LNCaP clone FGC (cell line): ENCODE measurements around a stretch of chr22.

DNA sequence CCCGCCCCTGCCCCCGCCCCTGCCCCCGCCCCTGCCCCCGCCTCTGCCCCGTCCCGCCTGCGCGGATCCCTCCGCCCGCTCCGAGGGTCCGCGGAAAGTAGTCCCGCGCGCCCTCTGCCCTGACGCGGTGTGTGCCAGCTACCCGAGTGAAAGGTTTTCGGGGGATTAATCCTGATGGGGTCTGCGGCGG, 224 bp upstream of the CLTCL1 start:
- RRBS, 2 experiments, result no CpG with 5 or more reads among the region's 22 CpGs

GRCh38 chr22:19403787-19404506, 27.6 kb downstream of the HIRA start:
- RRBS, 2 experiments, result no CpG with 5 or more reads among the region's 2 CpGs

- RRBS, 2 experiments, result no CpG with 5 or more reads among the region's 3 CpGs
Observed at GRCh38 chr22:19429376-19430005, 2.0 kb downstream of the HIRA start.

- RRBS, 2 experiments, result no CpG with 5 or more reads among the region's 13 CpGs
Observed at GRCh38 chr22:19430371-19430974, 1.1 kb downstream of the HIRA start.

- RRBS, 2 experiments, result under 1 to 2% methylated on average over 22 to 33 of the region's 52 CpGs
Observed at GRCh38 chr22:19430975-19431562, 464 bp downstream of the HIRA start.

DNA sequence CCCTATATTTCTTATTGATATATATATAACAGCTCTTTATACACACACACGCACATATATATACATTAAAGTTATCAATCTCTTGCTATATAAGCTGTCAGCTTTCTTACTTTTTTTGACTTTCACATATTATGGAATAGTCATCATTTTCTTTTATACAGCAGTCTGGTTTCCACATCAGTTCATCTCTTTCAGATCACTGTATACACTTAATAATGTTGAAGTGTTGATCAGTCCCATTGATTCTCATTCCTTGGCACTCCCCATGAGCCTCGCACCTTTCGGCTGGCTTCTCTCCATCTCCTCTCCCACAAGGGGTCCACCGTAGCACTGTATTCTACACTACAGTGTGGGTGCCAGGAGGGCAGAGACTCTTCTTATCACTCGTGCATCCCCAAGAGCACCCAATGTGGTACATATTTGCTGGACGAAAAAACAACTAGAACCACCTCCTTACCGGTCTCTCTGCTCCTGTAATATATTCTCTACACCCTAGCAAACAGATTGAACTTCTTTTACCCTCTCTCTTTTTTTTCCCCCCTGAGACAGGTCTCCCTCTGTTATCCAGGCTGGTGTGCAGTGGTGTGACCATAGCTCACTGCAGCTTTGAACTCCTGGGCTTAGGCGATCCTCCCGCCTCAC, 1.2 kb downstream of the C22orf39 start:
- RRBS, 2 experiments, result no CpG with 5 or more reads among the region's 9 CpGs

DNA sequence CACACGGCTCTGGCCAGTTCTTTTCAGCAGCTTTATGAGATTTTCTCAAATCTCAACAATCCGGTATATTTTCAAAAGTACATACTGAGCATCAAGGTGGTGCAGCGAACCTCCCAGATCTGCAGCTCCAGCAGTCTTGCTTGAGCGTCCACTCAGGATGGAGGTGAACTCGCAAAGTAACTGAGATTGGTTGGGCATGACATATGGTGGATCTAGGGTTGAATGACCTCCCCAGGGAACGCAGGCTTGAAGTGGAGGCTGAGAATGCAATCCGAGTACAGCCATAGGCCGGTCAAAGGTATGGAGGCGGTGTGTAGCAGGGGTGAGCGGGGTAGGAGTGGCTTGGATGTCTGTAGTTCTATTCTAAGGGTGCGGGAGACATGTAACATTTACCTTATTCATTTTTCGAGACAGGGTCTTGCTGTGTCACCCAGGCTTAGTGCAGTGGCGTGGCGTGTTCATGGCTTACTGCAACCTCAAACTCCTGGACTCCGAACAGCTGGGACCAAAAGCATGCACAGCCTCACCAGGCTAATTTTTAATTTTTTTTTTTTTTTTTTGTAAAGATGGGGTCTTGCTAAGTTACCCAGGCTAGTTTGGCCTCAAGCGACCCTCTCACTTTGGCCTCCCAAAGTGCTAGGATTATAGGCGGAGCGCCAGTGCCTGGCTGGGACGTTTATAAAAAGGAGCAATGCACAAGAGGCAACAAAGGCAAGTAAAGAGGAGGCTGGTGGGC, 685 bp upstream of the C22orf39 start:
- RRBS, 2 experiments, result 0% methylated on average over 1 of the region's 19 CpGs

DNA sequence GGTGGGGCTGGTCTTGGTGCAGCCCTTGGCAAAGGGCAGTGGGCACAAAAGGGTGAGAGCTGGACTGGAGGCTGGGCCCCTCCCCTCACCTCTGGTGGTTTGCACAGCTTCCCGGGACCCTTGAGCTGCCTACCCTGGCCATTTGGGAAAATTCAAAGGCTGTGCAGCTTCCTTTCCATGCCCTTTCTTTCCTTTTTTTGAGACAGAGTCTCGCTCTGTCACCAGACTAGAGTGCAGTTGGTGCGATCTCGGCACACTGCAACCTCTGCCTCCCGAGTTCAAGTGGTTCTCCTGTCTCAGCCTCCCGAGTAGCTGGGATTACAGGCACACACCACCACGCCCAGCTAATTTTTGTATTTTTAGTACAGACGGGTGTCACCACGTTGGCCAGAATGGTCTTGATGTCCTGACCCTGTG, 3.1 kb downstream of the CLDN5 start:
- RRBS, 2 experiments, result no CpG with 5 or more reads among the region's 9 CpGs

DNA sequence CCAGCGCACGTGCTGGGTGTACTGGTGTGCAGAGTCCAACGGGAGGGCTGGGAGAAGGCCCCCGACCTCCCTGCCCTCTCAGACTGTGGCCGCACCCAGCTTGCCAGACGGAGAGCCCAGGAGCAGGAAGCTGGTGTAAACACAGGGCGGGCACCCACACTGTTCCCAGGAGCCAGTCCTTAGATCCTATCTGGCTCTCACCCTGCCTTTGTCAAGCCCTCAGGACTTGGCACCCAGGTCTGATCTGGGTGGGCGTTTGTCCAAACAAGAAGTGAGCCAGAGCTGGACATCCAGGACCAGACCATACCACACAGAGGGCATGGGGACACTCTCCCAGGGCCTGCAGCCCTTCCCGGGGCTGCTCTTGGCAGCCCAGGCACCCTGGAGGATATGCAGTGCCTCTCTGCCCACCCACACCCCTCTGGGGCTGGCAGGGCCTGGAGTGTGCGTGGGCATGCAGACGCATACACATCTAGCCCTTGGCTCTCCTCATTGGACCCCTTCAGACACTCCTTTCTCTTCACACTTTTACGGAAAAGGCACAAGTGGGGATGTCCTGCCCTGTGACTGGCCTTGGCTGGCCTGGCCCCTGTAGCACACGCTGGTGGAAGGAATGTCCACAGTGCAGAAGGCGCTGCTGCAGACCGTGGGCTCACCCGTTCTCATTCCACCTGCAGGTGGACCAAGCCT, 20.0 kb upstream of the CLDN5 start:
- RRBS, 2 experiments, result no CpG with 5 or more reads among the region's 16 CpGs

GRCh38 chr22:19571833-19572183, 47.6 kb upstream of the CLDN5 start:
- RRBS, 2 experiments, result no CpG with 5 or more reads among the region's 2 CpGs

GRCh38 chr22:19663951-19664365, 50.3 kb upstream of the SEPTIN5 start:
- RRBS, 2 experiments, result no CpG with 5 or more reads among the region's 12 CpGs

DNA sequence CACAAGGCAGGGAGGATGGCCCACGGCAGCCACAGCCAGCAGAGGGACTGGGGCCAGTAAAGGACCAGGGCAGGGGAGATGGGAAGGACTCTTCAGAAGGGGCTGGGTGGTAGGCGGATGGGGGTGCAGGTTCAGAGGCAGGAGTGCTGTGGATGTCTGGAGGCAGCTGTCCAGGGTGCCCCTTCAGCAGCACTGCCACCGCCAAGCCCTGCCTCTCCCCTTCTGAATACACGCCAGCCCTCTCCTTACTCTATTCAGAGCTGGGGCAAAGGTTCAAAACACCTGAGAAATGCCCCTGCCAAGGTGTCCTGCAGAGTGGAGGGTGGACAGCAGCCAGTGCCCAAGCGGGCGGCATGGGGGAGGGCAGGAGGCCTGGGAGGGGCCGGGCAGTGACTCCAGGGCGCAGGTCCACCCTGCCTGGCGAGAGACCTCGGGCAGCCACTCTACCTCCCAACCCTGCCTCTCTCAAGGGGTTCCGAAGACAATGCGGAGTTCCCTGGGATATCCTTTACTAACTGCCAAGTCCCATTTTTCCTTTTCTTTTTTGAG, 31.9 kb downstream of the GNB1L start:
- RRBS, 2 experiments, result no CpG with 5 or more reads among the region's 12 CpGs

DNA sequence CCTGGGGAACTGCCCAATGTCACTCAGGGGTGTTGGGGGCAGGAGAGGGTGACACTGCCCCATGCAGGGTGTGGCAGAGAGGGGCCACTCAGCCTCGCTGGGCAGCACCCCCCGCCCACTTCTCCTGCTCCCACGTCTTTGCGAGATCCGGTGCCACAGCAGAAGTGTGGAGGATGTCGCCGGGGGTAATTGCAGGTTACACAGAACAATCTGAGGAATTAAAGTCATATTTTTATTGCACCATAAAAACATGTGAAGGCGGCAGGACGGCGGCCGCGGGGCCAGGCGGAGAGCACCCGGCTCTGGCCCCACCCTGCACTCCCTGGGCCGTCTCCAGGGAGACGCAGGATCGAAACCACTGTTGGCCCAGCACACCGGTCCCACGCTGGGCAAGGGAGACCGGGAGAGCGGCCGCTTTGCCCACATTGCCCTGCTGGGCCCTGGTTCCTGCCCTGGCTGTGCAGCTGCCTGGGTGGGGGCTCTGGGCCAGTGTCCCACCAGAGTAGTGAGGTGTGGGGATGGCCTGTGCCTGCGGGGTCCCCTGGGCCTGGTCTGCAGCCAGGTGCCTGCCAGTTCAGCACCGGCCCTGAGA, 18.8 kb upstream of the GNB1L start:
- RRBS, 2 experiments, result under 1 to 1% methylated on average over 11 of the region's 24 CpGs

DNA sequence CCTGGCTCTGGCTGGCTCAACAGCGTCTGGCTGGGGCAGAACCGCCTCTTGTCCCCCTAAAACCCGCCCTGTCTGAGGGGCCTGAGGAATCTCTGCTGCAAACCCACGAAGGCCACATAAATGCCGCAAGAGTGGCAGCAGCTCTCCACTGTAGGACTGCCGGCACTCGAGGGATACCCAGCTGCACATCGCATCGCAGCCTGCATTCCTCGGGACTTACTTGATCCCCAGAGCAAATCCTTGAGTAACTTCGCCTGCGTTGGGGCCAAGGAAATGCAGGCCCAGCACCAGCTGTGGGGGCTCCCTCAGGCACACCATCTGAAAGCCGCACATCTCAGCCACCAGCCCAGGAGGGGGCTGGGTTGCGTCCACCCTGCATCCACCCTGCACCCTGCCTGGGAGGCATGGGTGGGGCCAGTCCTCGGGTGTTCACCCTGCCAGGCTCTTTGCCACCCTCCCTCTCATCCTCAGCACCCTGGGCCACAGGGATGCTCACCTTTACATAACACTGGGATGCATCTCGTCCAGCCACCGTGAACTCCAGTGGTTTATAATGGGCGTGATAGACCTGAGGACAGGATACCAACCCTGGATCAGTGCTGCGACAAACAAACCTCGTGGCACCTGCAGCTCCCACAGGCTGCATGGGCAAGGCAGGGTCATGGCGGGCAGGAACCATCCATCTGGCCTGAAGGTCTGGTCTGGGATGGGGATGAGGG, 23.4 kb upstream of the GNB1L start:
- RRBS, 2 experiments, result no CpG with 5 or more reads among the region's 21 CpGs

GRCh38 chr22:20017107-20017404, 433 bp upstream of the ARVCF start:
- RRBS, 2 experiments, result no CpG with 5 or more reads among the region's 21 CpGs

DNA sequence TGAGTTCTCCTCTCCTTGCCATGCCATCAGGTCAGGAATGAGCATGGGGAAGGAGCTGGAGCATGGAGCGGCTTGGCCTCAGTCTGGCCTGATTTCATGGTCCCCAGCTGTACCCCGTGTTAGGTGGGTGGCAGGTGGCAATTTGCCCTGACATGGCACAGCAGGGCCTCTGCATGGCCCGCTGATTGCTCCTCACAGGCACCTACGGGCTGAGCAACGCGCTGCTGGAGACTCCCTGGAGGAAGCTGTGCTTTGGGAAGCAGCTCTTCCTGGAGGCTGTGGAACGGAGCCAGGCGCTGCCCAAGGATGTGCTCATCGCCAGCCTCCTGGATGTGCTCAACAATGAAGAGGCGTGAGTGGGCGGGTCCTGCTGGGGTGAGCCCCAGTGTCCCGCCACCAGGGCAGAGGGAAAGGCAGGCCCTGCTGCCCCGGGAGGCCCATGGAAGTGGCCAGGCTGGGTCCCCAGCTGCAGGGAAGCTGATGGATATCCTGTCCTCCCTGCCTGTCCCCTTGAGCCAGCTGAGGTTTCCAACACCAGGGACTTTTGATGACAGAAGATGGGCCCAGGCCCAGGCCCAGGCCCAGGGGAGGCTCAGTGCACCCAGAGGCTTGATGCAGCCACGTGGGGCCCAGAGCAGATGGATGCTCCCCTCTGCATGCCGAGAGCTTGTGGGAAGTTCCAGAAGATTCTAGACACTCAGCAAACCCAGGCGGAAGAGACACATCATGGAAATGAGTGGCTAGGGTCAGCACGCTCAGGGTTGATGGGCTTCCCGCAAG, 18.5 kb upstream of the DGCR8 start:
- RRBS, 2 experiments, result no CpG with 5 or more reads among the region's 18 CpGs

DNA sequence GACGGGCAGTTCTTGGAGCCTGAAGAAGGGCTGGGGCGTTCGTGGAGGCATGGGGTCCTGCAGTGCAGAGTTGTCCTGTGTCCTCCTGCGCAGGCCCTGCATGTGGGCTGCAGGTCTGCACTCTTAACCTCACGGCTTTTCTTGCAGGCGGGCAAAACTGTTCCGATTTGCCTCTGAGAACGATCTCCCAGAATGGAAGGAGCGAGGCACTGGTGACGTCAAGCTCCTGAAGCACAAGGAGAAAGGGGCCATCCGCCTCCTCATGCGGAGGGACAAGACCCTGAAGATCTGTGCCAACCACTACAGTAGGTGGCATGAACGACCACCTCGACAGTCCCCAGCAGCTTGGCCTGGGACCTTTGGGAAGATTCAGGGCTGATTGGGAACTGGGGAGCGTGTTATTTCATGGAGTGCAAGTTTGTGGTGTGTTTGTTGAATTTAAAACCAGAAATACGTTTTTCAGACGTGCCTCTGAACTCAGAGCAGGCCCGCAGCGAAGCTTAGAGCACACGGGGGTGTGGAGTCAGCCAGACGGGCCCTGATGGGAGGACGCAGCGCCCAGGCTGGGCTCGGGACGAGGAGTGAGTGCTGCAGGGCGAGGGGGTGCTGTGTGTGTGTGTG, 5.2 kb upstream of the TRMT2A start:
- RRBS, 2 experiments, result no CpG with 5 or more reads among the region's 26 CpGs

- RRBS, 2 experiments, result no CpG with 5 or more reads among the region's 27 CpGs
Observed at GRCh38 chr22:20240230-20241017, 27.7 kb downstream of the RTN4R start.

GRCh38 chr22:20241603-20242128, 26.5 kb downstream of the RTN4R start:
- RRBS, 2 experiments, result no CpG with 5 or more reads among the region's 34 CpGs

DNA sequence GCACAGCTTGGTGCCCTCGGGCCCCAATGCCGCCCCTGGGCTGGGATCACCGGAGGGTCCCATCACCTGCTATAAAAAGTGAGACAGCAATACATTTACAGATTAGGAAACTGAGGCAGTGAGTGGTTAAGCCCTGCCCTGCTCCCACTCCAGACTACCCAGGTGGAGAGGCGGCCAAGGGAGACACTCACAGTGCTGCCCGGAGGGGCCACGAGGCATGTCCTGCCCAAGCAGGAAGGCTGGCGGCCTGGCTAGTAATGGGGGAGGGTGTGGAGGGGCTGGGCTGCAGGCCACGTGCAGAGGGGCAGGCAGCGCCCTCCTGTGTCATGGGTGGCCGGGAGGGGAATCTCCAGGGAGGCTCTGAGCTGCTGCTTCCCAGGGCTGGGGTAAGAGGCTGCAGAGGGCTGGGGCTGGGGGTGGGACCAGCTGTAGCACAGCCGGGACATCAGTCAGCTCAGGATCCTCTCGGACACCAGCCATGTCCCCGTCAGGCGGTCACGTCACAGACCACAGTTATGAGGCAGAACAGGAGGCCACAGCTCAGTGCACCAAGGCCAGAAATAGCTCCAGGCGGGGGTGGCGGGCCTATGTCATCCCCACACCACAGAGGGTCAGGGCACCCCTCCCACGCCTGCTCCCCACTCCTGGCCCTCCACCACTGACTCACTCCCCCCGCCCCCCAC, 21.2 kb downstream of the RTN4R start:
- RRBS, 2 experiments, result 82 to 91% methylated on average over 4 to 5 of the region's 19 CpGs